Psoas muscle (tissue), 2 donors: Measurements from ENCODE around the genes SRP68 and UBE2O.

DNA sequence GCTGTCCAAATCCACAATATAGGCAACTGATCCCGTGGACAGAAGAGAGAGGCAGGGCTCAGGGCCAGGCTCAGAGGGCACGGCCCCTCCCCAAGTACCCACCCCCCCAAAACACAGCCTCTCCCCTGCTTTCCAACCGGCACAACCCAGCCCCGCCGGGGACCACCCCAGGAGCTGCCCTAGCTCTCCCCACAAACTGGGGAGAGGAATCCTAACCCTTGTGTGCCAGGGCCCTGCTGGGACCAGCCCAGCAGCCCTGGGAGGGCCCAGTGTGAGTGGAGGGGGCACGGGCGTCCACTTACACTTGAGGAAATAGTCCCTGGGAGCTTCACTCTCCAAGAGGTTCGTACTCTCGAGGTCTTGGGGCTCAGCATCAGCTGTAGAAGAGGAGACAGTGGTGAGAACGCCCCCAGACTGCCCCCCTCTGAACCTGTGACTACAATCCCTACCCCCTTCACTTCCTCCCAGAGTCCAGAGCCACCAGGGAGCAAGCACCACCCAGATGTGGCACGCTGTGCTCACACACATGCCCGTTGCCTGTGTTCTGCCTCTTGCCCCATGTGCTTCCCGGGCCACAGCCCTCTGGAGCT, 3.2 kb downstream of the TRIM47 start:
- PRO-cap, 2 experiments, result no peak in any of the 2 experiments

GRCh38 chr17:75999770-76000738, 601 bp upstream of the CDK3 start:
- PRO-cap, 2 experiments, result no peak in any of the 2 experiments

DNA sequence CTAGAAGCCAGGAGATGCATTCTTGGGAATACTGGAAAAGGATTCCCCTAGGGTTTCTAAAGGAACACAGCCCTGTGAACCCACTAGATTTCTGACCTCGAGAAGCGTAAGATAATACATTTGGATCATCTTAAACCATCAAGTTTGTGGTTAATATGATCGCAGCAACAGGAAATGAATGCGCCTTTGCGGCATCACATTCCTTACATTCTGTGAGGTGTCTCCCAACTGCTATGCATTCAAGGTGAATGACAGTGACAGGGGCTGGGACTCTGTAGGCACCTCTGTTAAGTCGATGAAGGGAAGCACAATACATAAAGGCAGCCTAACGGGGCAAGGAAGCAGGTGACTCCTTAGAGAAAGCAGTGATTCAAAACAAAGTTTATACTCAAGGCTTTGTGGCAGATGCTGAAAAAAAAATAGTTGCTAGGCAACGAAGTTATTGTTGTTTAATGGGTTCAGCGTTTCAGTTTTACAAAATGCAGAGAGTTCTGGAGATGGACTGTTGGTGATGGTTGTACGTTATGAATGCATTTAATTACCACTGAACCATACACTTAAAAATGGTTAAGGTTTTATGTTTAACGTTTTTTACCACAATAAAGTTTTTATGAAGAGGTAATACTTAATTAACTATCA, 21.6 kb upstream of the EVPL start:
- PRO-cap, 2 experiments, result no peak in any of the 2 experiments

DNA sequence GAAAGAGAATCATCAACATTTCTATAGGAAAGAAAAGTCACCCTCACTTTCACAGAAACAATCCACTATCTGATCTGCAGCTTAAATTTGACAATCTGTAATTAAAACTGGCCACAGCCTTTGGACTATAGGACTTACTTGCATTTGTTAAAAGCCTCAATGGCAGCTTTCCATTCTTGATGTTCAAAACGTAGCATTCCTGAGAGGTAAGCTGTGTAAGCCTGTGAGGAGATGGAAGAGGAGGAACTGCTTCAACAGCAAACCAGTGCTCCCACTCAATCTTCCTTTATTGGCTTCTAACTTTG, 11.0 kb downstream of the SRP68 start:
- PRO-cap, 2 experiments, result no peak in any of the 2 experiments

GRCh38 chr17:76071546-76072865, at the start of gene SRP68:
Gene SRP68 (minus strand): TSS chr17:76072517.
- PRO-cap, 2 experiments, result peak in 2 of 2 experiments; most common plus-strand start chr17:76072664 (in 2); most common minus-strand start chr17:76072507 (in 2)

DNA sequence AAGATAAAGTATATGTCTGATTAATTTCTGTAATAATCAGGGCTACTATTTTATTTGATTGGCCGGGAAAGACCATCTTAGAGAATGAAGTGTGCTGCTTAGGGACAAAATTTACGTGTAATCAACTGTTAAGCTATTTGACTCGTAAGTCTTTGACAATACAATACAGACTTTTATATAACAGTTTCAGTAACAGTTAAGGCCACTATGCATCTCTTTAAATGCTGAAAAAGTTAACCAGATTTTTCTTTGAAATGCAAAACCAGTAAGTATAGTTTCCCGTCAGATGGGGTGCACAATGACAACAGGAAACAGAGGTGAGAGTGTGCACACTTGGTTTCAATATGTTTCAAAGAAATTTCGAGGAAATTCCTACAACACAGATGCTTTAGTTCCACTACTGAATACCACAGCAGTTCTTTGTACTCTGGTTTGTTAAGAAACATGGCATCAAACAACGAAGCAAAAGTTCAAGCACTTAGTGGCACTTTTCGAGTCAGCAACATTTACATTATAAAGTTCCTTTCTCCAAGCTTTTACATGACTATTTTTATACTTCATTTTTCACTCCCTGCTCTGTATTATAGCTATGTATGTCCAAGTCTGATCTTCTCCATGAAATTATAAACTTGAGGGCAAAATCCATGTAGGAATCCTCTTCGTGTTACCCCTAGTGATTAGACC, 48.4 kb downstream of the RNF157 start:
- PRO-cap, 2 experiments, result no peak in any of the 2 experiments

DNA sequence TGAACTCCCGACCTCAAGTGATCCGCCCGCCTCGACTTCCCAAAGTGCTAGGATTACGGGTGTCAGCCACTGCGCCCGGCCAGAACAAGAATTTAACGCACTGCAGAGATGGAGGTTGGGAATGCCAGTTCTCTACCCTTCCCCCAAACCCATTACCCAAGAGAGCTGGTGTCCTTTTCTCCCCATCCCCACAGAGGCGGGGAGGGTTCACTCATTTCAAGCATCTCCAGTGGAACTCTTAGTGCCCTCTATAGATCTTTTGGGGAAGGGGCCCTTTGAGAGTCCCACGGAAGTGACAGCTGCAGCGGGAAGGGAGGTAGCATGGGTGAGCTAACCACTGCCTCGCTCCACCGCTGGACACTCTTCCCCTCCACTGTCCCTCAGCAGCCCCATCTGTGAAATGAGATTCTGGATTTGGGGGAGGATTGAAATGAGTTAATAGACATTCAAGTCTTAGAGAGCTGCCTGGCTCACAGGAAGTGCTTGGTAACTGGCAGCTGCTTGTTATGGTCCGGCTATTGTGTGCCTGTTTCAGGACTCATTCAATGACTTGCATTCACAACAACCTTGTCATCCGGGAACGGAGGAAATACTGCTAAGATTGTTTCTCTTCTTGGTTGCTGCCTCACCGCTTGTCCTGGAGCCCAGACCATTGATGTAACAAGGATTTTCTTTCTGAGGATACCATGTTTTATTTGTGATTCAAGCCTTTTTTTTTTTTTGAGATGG, 3.4 kb upstream of the UBALD2 start:
- PRO-cap, 2 experiments, result no peak in any of the 2 experiments

DNA sequence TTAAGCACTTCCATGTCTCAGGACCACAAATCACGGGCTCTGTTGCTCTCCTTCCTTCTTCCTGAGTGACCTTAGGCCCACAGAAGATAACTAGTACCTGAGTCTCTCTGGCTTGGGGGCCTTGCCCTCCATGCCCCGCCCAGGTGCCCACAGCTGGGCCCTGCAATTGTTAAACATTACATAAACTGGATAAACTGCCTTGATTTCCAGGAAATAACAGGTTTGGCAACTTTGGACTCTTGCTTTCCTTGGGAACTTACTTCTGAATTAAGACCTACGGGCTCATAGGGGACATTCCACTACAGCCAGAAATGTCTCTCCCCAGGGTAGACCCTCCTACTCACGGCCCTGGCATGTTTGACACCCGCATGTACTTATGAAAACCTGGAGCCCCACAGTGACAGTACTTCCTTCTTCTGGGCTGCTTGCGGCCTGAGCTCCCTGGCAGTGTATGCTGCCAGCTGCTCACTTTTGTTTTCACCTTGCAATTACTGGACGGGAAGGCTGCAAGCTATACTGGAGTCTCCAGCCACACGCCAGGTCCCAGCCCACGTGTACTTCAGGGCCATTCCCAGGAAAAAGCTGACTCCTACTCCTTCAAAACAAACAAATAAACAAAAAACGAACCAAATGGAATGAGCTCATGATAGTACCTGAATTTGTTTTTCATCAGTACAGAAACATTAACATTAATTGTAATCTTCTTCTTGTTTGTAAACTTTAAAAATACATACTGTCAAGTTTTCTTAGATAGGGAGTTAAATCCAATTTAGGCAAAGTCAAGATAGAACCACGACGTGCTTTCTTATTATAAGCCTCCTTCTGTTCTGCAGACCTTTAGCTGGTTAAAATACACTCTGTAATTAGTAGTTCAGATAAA, 2.2 kb upstream of the UBALD2 start:
- PRO-cap, 2 experiments, result peak in 1 of 2 experiments; most common minus-strand start position 443 of the sequence (in 1)

GRCh38 chr17:76368417-76369103, 14.8 kb upstream of the PRPSAP1 start:
- PRO-cap, 2 experiments, result no peak in any of the 2 experiments

DNA sequence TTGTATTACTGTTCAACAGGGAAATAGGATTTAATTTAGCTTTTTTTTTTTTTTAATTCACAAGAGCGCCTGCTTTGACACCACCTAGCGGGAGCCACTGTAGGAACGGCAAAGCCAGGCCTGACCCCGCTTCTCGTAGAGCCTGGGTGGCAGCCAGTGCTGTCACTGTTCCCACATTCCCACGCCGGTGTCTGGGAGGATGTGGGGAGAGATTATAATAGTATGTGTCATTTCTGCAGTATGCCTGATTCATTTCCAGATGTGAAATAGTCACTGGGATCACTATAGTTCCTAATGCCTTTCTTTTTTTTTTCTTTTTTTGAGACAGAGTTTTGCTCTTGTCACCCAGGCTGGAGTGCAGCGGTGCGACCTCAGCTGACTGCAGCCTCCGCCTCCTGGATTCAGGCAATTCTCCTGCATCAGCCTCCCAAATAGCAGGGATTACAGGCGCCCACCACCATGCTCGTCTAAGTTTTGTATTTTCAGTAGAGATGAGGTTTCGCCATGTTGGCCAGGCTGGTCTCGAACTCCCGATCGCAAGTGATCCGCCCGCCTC, 13.7 kb upstream of the SPHK1 start:
- PRO-cap, 2 experiments, result no peak in any of the 2 experiments

DNA sequence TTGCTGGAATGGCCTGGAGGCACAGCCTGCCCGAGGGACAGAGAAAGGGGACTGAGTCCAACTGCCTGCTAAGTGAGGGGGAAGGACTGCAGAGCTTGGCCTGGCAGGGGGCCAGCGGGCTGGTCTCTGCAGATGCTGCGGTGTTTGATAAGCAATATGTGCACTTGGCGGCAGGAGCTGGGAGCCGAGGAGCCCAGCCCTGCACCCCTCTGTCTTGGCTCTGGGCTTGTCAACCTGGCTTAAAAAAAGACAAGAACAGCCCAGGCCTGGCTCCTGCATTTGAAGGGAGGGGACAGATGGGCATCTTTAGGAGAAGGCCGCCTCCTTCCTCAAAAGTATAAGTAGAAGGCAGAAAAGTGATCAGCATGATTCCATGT, 30.2 kb downstream of the SPHK1 start:
- PRO-cap, 2 experiments, result no peak in any of the 2 experiments

DNA sequence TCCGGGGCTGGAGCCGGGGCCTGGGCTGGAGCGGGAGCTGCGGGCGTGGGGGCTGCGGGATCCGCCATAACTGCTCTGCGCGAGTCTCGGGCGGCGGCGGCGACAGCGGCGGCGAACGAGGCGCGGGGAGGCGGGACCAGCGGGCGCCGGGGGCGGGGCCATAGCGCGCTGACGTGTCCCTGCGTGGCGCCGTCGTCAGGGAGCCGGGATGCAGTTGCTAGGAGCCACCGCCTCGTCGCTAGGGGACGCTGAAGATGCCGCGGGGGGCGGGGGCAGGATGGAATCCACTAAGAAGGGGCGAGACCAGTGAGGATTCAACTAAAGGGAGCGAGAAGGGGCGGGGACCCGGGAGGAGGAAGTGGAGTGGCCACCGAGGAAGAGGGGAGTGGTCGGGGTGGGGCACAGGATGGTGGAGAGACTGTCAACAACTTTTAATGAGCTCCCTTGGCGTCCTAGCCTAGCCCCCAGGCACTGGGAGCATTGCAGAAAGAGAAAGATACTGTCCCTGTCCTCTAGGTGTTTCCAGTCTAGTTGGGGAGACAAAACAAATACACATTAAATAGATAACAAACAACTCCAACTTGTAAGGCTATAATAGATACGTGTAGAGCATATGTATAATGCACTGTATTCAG, at the start of gene UBE2O:
UBE2O (minus strand) TSS at position 79 of the 635 bp plus-strand sequence.
- PRO-cap, 2 experiments, result peak in 2 of 2 experiments; most common minus-strand start position 77 of the sequence (in 2)

DNA sequence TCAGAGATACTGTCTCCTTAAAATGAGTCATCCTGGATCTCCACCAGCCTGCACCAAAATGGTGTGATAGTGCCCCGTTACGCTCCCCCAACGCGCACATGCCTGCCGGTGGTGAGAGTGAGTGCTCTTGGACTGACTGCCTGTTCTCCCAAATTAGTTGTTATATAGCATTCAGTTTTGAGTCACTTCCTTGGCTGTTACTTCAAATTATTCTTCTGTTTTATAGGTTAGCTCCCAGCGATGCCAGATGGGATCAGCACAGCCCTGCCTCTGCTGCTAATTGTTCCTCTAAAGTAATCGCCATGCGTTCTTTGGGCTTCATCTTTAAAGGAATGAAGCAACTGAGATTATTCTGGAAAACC, 22.8 kb downstream of the ST6GALNAC2 start:
- PRO-cap, 2 experiments, result no peak in any of the 2 experiments

- PRO-cap, 2 experiments, result no peak in any of the 2 experiments
Observed at GRCh38 chr17:76578228-76578852, 7.3 kb downstream of the ST6GALNAC2 start.

DNA sequence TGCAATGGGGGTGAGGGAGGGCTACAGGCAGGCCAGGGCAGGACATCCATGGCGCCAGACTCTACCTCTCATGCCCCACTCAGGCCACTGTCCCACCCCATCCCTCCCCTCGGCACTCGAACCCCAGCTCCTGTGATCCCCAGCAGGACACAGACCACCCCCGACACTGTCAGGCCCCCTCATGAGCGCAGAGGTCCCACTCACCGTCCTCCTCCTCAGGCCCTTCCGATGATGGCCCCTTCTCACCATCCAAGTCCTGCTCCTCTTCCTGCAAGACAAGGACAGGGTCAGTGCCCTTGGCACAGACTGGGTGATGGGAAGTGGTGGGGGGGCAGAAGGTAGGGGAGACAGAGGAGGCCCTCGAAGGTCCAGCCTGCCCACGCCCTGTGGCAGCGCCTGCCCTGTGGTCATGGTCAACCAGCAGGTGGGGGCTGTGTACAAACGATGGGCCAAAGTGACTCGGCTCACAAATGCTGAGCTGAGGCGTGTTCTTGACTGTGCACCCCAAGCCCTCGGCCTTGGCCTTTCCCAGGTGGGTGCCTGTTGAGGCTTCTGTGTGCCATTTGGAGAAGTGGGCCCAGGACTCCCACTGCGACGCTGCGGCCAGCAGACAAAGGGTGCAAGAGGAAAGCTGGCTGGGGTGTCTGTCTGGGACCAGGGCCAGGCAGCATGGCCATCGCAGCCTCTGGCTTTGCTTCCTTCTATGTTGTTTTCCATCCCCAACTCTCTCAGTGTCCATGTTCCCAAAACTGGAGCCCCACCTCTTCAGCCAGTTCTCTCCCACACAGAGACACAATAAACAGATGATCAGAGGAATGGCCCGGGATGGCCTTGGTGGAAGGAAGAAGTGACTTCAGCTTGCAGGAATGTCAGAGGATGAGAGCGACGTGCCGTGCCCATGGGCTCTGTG, 22.6 kb downstream of the MXRA7 start:
- PRO-cap, 2 experiments, result no peak in any of the 2 experiments

DNA sequence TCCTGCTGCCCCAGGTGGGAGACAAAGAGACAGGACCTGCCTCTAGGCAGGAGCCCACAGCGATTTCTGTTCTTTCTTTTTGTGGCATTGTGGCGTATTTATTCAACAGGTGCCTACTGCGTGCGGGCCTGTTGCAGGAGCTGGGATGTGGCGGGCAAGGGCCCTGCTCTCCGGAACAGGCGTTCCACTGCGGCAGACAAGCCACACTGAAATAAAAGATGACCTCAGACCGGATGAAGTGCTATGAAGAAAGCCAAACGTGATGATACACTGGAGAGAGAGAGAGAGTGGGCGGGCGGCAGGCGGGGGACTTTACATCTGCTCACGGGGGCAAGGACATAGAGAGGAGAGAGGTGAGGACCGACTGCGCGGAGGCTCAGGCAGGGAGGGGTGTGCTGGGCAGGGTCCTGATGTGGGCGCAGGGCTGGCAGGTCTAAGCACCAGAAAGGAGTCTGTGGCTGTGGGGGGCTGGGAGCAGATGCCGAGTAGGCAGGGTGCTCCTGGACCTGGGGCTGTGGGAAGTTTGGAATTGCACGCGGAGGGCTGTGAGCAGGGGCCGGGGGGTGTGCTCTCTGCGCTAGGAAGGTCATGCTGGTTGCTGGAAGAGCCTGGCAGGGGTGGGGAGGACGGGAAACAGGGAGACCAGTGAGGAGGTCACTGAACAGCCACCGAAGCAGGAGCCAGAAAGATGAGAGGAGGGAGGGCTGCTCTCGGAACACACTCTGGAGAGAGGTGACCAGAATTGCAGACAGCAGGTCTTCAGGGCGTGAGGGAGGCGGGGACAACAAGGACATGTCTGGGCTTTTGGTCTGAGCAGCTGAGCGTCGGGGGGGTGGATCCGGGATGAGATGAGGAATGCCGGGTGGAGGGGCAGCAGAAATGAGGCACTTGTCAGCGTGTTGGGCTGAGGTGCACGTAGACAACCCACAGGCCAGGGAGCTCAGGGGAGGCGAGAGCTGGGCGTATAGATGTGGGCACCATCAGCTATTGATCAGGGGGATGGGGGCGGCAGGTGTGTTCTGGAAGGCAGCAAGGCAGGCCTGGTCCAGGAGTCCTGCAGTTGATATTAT, 9.9 kb downstream of the MXRA7 start:
- PRO-cap, 2 experiments, result peak in 2 of 2 experiments; most common plus-strand start position 339 of the sequence (in 2); most common minus-strand start position 146 of the sequence (in 2)

DNA sequence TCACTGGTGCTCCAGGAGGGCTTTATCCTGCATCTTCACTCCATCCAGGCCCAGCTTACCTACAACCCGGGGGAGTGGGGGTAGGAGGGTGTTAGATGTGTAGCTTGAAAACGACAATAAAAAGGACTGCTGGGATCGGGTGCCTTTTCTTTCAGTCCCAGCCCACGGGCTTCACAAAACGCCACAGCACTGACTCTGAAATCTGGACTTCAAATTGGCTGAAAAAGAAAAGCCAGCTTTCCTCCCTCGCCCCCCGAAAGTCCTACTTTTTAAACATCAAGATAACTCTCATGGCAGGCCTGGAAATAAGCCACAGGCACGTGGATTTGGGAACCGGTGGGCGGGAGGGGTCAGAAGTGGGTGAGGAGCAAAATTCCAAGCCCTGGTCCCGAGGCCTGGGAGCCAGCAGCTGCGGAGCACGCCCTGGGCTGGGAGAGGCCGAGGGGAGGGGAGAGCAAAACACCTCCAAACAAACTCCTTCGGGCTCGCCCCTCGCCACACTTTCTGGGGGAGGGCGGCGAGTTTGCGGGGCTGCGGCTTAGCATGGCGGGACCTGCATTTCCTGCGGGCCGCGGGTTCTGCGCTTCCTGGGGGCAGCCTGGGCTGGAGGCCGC, 754 bp downstream of the MXRA7 start:
- PRO-cap, 2 experiments, result peak in 1 of 2 experiments; most common plus-strand start position 405 of the sequence (in 1); most common minus-strand start position 192 of the sequence (in 1)

- PRO-cap, 2 experiments, result no peak in any of the 2 experiments
Observed at GRCh38 chr17:76769471-76769953, 31.6 kb downstream of the MFSD11 start.

- PRO-cap, 2 experiments, result no peak in any of the 2 experiments
Observed at GRCh38 chr17:76841762-76842486, 26.3 kb upstream of the MGAT5B start.

DNA sequence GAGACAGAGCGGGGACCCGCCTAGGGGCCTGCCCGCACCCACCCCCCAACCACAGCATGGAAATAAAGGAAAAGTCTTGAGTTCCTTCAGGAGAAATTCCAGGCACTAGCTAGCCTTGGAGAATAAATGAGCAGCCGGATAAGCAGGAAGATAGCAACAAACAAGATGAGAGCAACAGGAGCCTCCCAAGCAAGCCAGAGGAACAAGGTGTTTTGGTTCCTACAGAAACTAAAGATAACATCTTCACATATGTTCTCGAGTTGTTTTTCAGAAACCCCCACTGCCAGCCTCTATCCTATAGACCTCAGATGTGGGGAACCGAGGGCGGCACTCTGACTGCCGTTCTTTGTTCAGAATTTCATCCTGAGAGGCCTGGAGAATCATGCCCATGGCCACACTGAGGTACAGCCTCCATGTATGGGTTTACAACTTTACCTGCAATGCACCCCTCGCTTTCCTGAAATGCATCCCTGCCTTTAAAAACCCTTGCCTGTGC, 129.1 kb downstream of the MGAT5B start:
- PRO-cap, 2 experiments, result no peak in any of the 2 experiments